Epithelial cell of proximal tubule (primary cell): ENCODE data around the gene JDP2.

DNA sequence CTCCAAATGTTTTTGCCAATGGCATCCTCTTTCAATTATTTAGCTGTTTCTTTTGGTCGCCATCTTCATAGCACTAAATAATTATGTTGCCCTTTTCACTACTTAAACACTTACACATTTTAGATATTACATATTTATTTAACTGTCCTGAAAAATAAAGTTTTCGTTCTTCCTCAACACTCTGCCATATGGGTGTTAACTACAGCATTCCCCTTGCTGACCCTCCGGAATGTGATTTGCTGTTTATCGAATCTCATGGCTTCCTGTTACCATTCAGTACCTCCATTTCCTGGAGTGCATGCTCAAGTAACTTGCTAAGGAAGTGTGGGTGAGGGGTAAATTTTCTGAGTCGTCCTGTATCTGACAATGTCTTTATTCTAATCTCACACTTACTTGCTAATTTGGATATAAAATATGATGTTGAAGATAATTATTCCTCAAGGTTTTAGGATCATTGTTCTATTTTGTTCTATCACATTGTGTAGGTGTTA is 29.5 kb downstream of the YLPM1 start:
- RAMPAGE, long total RNA = no peak
- RRBS = no CpG with 5 or more reads among the region's 5 CpGs

DNA sequence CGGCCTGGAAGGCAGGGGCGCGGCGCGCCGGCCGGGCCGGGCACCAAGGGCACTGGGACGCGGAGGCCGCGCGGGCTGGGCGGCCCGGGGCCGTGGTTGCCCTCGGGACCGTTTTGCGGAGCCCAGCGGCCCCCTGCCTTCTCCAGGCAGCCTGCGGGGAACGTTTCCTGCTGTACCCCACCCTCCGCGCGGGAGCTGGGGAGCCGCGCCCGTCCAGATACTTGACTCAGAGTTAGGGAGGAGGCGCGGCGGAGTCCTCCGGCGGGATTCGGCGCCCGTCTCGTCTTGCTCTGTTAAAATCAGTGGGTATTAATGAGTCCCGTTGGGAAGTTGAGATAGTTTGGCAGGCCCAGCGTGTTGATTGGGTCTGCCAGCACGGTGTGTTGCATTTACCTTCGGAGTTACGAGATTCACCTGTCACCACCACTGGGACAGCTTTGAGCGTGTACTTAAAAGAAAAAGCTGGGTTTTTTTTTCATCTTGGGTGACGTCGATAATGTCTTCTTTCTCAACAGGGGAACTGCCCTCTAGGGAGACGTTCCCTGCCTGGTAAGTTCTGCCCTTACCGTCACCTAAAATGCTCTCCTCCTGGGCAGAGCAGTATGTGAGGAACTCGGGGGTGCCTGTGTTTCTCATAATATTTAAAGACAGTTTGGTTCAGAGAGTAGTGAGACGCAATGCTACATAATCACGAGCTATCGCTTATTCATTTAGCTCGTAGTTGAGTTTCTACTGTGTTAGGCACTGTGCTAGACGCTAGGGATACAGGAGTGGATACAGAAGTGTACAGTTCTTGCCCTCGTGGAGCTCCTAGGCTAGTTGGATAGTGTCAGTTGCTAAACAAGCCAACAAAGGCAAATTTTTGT is 593 bp downstream of the DLST start:
- RAMPAGE, long total RNA = no peak
- RRBS = 1% methylated on average over 14 of the region's 54 CpGs

GRCh38 chr14:75022417-75023166 is 19.9 kb downstream of the EIF2B2 start:
- RAMPAGE, long total RNA = no peak
- RRBS = no CpG with 5 or more reads among the region's 8 CpGs

- RAMPAGE, long total RNA = no peak
Measured at GRCh38 chr14:75037055-75037437, 14.2 kb downstream of the MLH3 start.

GRCh38 chr14:75315130-75315540 is 36.5 kb downstream of the FOS start:
- RAMPAGE, long total RNA = no peak
- RRBS = no CpG with 5 or more reads among the region's 4 CpGs

GRCh38 chr14:75419201-75419971 is 8.4 kb upstream of the JDP2 start:
- RAMPAGE, long total RNA = no peak
- RRBS = no CpG with 5 or more reads among the region's 11 CpGs

DNA sequence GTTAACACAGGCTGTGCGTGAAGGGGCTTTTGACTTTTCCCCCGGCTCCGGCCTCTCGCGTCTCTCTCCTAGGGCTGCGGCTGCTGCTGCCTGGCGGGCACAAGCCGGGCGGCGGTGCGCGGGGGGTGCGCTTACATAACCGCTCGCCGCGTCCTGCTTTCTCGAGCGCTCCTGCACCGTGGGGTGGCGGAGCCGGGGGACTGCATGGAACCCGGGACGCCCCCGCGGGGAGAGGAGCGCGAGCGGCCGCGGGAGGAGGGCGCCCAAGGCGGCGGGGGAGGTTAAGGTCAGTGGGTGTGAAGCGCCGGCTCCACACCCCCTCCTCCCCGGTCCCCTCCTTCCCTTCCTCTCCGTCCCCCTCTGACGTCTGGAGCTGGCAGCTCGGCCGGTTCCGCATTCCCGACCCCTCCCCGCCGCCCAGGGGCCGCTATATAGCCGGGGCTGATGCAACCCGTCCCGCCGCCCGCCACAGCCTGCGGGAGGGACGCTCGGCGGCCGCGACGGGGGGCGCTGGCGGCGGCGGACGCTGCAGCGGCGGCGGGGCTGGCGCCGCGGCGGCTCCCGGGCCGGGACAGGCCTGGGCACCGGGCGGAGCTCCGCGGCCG is at the start of gene JDP2:
JDP2 (plus strand) TSS at position 459 of the 605 bp plus-strand sequence.
- RAMPAGE, long total RNA = no peak
- RRBS = 2% methylated on average over 37 of the region's 77 CpGs

- RAMPAGE, long total RNA = no peak
- RRBS = 0% methylated on average over 1 of the region's 7 CpGs
Measured at GRCh38 chr14:75428853-75429348, 1.1 kb downstream of the JDP2 start.

- RAMPAGE, long total RNA = no peak
- RRBS = 95% methylated on average over 5 of the region's 14 CpGs
Measured at GRCh38 chr14:75434952-75435550, 7.2 kb downstream of the JDP2 start.

DNA sequence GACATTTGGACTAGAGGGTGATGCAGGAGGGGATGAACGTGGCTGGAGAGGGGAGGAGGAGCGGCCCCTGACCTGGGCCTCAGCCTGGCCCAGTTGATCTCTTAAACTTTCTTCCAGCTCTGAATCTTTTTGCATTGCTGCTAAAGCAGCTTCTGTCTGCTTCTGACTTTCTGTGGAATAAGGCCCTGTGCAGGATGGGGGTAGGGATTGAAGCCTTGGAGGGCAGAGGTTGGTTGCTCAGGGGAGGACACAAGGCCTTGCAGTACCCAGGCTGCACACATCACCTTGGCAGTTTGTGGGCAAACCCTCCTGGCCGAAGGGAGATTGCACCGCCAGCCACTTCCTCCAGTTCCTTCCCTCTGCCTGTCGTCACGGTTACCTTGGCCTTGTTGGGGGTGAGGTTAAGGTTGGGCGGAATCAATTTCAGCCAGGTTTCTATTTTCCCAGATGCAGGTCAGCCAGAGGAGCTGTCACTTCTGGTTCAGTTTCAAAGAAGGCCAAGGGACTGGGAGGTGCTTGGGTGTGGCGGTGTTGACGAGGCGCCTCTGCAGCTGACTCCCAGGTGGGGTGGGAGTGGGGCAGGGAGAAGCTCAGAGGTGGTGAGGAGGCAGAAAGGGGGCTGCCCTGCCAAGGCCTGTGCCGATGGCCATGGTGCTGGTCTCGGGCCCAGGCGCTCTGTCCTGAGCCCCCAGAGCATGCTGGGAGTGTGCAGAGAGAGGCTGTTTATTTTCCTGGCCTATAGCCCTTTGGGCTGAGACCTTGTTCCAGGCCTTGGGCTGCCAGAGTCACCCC is 31.3 kb downstream of the JDP2 start:
- RAMPAGE, long total RNA = no peak
- RRBS = no CpG with 5 or more reads among the region's 13 CpGs

DNA sequence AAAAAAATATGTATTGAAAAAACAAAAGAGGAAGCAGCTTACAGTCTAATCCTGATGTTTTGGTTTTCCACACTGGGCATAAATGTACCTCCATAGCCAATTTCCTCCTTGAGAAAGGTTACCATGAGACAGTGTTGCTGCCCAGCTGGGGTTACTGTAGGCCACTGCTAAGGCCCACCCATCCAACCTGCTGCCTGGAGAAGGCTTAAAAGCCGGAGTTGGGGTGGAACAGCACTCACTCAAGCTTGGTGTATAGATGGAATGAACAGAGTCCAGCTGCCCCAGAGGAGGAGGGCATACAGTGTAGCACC is 41.1 kb downstream of the ERG28 start:
- RAMPAGE, long total RNA = no peak
- RRBS = no CpG with 5 or more reads among the region's 1 CpG

- RAMPAGE, long total RNA = no peak
- RRBS = no CpG with 5 or more reads among the region's 6 CpGs
Measured at GRCh38 chr14:75634824-75635360, 25.8 kb downstream of the ERG28 start.

GRCh38 chr14:75711526-75712573 is 50.8 kb downstream of the TTLL5 start:
- RAMPAGE, long total RNA = no peak
- RRBS = no CpG with 5 or more reads among the region's 9 CpGs

DNA sequence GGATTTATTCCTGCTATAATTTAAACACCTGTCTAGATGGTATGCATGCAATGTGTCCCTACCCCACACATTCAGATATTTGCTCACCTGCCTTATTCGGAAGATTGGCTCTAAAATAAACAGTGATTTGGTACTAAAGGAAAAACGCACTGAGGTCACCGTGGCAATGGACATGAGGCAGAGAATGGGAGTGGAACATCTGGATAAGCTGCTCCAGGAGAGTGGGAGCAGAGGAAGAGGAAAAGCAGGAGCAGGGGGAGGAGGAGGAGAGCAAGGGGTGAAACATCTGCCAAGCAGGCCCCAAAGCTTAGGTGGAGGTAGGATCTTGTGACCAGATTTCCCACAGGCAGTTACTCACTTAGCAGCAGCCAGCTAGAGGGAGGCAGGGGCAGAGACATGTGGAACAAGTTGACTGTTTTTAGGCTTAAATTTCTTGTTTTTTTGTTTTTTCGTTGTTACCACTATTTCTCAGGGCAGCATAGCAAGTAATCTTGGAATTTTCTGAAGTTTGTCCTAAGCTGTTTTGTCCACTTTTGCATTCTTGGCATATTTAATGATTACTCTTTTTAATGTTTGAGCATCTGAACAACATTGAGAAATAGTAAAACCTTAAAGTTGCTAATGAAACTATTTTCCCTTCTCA is 151.1 kb downstream of the TTLL5 start:
- RAMPAGE, long total RNA = no peak
- RRBS = no CpG with 5 or more reads among the region's 4 CpGs

DNA sequence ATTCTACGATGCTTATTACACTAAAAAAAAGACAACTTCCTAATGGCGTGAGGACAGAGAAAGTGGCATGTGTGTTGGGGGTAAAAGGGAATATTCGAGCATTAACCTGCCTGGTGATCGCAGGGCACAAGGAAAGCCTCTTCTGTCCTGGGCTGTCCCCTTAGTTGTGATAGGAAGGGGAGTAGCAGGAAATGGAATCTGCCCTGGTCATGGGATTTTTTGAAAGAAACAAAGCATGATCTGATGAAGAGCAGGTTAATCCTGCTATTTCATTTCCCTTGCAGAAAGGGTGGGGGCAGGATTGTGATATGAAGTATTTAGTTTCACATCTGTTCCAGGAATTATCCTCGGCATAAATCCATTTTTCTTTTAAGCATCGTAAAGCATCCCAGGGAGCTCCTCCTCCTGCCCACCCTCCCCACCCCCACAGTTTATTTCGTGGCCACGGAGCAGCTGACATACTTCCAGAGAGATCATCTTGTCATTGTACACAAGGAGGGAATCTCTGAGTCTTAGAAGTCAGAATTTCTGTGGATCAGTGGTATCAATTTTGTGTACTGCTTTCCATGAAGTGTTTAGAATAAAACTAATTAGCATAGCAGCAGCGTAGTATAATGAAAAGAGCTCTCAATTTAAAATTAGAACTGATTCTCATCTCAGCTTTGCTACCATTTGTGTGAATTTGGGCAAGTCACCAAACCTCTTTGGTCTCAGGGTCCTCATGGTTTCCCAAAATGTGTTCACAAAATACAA is 53.0 kb downstream of the TGFB3 start:
- RAMPAGE, long total RNA = no peak
- RRBS = no CpG with 5 or more reads among the region's 9 CpGs

DNA sequence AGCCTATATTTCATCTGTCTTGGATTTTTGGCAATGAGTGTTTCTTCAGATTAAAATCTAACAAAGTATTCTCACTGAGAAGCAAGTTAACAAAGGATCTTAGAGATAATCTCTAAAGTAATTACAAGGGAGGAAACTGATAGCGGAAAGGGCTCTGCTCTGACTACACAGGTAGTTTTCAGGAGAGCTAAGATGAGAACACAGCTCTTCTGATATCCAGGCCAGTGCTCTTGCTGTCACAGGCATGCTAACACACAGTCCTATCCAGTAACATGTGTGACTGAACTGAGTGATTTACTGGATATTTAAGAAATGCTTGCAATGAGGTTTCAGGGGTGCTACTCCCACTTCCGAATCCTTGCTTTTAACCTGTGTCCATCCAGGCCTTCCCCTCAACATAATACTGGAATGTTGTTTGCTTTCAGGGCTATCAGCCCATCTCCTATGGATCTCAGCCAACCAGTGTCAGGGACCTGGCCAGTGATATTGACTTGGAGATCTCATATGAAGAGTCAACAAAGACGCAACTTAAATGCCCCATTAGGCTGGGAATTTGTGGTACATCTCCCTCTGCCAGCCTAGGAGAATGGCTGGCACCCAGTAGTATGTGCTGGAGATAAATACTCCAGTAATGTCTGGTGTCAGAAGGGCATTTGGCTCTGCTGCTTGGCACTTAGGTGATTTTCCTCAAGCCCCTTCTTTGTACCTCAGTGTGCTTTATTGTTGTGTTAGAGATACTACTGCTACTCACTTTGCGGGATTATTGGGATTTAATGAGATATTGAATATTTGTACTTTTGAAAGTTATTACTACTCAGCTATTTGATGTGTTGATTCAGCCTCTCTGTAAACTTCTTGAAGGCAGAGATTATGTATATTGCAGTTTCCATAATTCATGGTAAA is 901 bp upstream of the IFT43 start:
- RAMPAGE, long total RNA = no peak
- RRBS = no CpG with 5 or more reads among the region's 4 CpGs

GRCh38 chr14:76101270-76101688 is 50.4 kb upstream of the GPATCH2L start:
- RAMPAGE, long total RNA = no peak
- RRBS = no CpG with 5 or more reads among the region's 9 CpGs

DNA sequence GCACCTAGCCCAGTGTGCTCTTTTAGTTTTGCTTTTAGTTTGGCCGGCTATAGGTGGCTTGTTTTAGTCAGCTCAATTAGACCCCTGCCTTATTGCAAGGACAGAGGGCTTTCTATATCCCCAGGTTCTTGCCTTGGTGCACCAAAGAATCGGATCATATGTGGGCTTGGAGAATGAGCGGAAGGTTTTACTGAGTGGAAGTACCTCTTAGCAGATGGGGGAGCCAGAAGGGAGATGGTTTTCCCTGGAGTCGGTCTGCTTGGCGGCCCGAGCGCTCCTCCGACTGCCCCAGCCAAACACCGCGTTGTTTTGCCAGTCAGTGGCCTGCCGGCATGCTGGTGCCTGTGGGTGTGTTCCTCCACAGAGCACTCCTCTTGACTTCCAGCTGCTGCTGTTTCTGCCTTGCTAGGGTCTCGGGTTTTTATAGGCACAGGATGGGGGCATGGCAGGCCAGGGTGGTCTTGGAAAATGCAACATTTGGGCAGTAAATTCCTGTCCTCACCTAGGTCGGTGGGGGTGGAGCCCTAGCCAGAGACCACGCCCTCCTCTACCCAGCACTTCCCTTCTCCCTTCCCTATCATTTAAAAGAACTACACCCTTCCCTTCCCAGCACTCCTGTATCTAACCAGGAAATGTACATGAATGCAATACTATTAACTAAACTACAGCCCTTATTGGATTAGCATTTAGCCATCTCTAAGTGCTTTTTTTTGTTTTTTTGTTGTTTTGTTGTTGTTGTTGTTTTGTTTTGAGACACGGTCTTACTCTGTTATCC is 34.8 kb upstream of the VASH1 start:
- RAMPAGE, long total RNA = no peak
- RRBS = no CpG with 5 or more reads among the region's 15 CpGs

DNA sequence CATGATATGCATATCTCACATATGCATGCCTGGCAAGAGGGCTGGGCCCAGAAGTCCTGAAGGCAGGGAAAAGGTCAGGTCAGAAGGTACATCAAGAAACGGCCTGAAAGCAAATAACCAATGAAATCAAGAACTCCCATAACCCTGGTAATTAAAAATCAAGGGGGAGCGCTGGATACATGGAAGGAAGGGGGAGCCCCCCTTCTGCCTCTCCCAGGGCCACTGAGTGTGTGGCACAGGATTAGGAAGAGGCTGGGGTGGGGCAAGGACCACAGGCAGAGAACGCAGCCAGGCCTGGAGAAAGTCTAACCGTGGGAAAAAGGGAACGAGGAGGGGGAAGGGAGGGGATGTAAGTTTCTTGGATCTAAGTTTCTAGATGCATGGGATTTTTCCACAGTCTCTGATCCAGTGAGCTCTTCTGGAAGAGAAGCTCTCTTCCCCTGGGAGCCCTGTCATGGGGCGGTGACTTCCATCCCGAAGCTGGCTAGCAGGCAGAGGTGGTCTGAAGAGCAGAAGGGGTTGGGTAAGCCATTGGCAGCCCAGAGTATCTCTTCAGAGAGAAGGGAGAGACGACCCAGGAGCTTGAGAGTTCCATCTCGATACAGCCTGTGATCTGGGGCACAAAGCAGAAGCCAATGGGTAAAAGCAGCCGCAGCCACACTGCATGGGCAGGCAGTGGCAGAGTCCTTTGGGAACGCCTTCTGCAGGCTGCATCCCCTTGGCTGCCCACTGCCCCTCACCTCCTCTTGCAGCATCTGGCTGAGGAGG is 23.7 kb downstream of the ANGEL1 start:
- RAMPAGE, long total RNA = no peak
- RRBS = no CpG with 5 or more reads among the region's 11 CpGs

- RAMPAGE, long total RNA = no peak
- RRBS = no CpG with 5 or more reads among the region's 9 CpGs
Measured at GRCh38 chr14:76828781-76829543, 2.8 kb downstream of the LRRC74A start.